ENCODE measurements around the genes NR4A1 and KRT82.

DNA sequence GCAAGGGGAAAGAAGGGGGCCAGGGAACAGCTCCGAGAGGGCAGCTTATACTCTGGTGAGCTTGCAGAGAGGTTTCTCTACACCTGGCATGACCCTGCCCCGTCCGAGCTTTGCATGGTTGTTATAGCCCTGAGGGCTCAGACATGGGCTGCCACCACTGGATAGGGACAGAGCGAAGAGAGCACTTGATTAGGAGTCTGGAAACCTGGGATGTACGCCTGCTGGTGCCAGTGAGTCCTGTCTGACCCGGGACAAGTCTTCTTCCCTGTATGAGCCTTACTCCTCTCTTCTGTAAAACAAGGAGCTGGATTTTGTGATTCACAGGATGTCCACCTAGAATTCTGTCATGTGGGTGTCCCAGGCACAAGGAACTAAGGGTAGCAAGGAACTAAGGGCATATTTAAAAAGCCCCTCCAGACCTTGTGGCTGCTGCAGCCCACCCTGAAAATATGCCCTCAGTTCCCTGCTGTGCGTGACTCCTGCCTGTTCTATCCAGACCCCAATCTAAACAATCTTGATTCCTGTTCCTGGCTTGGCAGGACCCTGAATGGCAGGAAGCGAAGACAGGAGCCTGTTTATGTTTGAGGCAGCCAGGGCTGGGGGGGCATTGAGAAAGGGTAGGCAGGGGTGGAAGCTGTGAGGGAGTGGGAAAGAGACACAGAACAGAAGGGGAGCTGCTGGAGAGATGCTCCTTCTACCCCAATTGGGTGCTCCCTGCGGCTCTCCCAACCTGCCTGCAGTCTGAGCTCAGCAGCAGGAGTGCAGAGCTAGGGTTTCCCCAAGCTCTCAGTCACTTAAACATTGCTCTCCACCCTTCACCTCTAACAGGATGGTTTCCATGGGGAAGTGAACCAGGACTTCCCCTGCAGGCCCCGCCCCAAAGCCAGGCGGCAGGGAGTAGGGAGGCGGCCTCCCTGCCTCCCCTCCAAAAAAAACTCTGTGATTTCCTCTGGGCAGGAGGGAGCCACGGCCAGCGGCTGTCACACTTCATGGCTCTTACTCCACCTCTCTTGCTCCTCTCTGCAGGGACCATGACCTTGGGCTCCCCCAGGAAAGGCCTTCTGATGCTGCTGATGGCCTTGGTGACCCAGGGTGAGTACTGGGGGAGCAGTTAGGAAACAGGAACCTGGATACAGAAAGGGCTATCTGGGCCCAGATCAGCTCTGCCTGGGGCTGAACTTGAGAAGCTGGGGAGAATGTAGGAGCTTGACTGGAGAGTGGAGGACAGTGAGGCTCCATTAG, 4.6 kb downstream of the ACVRL1 start:
- PRO-cap = unidirectional peak, minus-strand start at position 761 of the sequence

- PRO-cap = no peak
Measured at GRCh38 chr12:51972420-51972833, 20.9 kb downstream of the ACVR1B start.

- PRO-cap = no peak
Measured at GRCh38 chr12:52018655-52019567, 12.2 kb downstream of the TAMALIN start.

DNA sequence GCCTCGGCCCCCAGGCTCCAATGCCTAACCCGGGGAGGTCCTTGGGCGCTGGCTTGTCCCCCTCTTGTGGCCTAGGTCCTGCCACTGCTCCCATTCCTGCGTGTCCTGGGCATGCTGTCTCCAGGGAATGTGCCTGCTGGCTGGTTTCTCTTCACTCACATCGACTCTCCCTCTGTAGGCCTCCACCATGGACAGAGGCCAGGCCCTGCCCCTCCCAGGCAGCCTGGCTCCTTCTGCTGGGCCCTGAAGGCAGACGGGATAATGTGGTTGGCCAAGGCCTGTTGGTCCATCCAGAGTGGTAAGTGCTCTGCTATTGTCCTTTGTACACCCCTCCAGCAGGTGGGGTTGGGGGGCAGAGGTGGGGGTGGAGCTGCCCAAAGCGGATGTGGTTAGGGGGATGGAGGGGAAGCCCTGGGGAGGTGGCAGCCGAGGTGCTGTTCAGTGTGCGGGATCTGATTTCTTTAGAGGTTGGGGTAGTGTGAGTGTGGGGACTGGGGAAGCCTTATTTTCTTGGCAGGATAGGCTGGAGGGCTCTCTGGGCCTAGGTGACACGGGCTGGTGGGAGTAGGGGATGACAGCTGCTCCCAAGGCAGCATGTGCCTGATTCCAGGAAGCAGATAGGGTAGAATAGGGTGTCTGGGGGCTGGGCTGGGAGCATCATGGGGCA, 9.5 kb upstream of the NR4A1 start:
- PRO-cap = no peak

- PRO-cap = no peak
Measured at GRCh38 chr12:52045436-52046138, 5.7 kb upstream of the NR4A1 start.

DNA sequence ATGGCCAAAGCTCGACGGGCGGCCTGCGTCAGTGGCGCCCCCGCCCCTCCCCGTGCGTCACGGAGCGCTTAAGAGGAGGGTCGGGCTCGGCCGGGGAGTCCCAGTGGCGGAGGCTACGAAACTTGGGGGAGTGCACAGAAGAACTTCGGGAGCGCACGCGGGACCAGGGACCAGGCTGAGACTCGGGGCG, at the start of gene NR4A1:
TSS of gene NR4A1 (plus strand) at position 97 of the 190 bp plus-strand sequence.
- PRO-cap = bidirectional peak, plus-strand start at position 97 of the sequence, minus-strand start outside the sequence

- PRO-cap = no peak
Measured at GRCh38 chr12:52062594-52063586, 6.9 kb upstream of the ATG101 start.

- PRO-cap = no peak
Measured at GRCh38 chr12:52115748-52115978, 36.2 kb downstream of the SMIM41 start.

- PRO-cap = no peak
Measured at GRCh38 chr12:52115979-52116878, 36.7 kb downstream of the SMIM41 start.

DNA sequence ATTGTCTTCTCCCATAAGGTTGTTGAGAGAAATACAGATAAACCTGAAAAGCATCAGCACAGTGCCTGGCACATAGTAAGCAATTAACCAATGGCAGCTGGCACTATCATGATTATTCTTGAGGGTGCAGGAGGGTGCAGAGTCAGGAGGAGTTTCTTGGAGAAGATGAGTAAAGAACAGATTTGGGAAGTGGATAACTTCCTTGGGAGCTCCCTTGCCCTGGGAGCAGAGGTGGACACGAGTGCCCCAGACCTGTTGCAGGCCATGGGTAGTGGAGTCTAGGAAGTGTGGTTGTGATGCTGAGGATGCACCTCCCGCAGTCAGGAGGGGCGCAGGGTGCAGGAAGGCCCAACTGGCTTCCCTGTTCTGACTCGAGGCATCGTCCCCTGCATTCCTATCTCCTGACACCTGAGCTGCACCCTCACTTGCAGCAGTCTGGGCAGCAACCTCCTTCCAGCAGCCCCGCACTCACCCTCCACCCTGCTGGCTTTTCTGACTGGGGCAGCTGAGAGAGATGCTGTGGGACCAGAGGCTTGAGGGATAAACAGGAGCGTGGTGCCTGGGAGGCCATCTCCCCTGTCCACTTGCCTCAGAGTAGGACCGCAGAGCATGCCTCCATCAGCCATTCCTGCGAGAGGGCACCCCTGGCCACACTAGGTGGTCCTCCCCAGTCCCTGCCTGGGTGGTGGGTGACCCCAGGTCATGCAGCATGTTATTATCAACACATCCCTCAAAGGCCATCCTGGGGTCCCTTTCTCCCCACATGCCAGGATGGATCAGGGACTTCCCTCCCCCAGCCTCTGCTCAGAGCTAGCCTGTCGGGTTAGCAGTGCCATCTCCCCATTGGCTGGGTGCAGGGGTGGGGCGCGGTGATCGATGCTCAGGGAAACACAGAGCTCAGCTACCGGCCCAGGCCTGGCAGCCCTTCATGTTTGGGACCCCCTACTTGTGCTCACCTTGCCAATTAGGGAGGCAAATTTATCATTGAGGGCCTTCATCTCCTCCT, 864 bp downstream of the KRT80 start:
- PRO-cap = no peak

- PRO-cap = no peak
Measured at GRCh38 chr12:52202088-52202972, 10.5 kb upstream of the KRT80 start.

DNA sequence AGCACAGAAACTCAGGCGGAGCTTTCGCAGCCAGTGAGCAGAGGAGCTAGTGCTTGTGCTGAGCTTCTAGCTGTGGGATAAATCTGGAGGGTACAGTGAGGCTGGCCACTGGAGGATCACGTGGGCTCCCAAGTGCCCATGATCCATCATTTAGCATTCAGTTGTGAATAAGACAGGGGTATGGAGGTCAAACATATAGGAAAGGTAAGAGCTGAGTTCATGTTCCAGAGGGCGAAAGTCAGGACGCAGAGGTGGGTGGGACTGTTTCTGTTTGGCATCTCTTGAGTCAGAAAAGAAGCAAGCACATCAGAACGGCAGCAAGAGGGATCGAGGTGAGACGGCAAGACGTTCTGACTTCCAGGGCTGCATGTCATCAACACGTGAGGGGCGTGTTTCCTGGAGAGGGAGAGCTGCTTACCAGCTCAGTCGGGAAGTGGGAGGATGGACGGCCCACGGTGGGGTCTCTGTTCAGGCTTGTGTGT, 16.8 kb upstream of the KRT80 start:
- PRO-cap = no peak

GRCh38 chr12:52221837-52222595, 11.0 kb upstream of the KRT7 start:
- PRO-cap = bidirectional peak, plus-strand start at chr12:52222135, minus-strand start at chr12:52222130

DNA sequence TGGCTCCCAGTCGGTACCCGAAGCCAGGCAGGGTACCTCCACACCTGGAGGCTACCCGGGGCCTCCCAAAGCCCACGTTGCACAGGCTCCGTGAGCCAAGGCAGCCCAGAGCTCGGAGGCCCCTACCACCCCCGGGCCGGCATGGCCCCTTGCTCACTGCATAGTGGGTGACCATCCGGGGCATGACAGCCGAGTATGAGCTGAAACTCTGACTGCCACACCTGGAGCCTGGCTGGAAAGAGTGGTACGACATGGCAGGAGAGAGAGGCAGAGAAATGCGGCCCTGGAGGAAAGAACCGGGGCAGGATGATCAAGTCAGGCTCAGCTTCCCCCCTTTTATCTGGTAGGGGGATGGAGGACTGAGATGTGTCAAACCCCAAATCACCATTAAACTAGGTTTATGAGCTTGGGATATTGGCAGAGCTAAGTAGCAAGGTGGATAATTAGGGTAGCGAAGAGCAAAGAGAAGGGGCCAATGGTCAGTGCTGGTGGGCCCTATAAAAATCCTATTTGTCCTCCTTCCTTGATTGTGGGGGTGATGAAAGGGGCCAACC, at the start of gene KRT82:
TSS of gene KRT82 (minus strand) at position 311 of the 554 bp plus-strand sequence.
- PRO-cap = no peak

GRCh38 chr12:52690811-52691683, 10.8 kb upstream of the KRT1 start:
- PRO-cap = no peak

DNA sequence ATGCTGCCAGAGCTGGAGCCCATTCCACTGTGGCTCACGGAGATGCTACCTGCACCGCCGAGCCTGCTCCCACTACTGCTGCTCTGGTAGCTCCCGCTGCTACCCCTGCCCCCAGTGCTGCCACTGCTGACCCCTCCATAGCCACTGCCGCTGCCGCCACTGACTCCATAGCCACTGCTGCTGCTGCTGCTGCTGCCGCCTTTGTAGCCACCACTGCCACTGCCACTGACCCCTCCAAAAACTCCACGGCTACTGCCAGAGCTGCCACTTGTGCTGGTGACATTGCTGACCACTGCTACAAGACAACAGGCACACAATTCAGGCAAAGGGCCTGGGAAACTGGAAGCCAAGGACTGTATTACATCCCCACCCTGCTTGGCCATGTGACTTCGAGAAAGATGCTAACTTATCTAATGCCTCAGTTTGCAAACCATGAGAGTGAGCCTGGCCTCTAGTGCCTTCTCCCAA, 8.3 kb downstream of the KRT76 start:
- PRO-cap = no peak

DNA sequence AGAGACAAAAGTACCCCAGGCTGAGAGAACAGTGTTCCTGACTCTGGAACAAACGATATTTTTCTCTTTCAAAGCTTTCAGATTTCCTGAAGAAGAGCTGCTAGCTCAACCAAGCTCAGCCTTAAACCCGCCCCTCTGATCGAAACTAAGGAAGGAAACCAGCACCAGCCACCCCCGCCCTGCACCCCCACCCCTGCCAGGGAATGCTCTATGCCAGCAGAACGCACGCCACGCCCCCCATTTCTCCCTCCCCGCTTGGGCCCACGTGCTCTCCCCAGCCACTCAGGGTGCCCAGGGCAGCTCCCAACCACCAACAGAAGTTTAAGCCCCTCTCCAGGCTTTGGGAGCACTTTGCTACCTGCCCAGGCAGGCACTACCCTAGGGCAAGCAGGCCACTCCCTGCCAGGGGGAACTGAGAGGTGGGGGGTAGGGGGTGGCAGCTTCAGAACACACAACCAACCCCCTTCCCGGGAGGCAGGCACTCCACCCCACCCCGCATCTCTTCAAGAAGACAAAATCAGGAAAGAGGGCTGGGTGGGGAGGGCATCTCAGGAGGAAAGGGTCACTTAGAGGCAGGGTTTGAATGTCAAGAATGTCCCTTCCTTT, 18.9 kb upstream of the KRT78 start:
- PRO-cap = no peak

DNA sequence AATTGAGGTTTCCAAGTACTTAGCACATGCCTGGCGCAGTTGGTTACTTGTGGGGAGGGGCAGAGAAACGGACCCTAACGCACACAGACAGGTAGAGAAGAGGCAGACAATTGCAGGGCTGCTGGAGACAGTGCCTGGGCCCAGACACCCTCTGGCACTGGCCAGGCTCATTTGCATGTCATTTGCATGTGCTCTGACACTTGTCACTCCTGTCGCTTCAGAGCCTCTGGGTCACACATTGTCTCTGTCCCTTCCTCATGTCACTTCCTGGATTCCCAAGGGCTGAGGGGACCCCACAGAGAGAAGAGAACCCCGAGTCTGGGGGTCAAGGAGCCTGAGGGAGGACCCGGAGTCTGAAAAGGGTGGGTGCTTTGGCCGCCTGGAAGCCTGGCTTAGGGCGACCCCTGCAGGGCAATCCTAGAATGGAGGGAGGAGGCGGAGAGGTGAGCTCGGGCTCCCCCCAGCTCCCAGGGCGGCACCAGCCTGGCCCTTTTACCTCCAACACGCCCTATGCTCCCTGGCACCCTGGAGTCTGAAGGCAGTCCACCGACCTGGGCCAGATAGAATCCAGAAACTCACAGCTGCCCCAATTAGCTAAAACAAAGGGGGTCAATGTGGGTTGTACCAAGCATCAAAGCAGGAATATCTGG, 21.6 kb upstream of the KRT78 start:
- PRO-cap = no peak

DNA sequence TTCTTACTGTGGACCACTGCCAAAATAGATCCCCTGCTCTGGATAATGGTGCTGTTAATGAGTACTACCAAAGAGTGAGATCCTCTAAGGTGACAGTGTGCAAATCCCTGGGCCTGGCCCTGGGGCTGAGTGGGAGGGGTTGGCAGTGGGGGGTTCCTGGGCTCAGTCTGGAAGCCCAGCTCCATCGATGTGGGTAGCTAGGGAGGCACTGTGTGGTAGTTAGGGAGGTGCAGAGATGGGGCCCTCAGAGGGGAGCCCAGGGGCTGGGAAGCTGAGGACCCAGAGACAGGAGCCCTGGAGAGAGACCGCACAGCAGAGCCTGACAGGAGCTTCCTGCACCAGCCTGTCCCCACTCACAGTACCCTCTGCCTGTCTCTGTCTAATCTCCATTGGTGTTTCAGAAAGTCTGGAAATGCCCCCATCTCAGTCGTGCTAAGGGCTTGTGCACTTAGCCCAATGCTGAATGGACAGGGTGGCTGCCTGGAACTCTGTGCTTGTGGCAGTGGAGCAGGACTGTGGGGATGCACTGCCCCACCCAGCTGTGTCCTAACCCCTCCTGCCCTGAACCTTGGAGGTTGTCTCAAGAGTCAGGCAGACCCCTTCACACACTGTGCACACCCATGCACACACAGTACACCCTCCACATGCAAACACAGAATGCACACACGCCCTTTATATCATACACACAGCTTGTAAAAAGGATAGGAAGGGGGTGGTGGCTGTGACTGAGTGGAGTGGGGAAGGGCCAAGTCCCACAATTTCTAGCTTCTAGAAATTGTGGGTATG, 8.9 kb downstream of the KRT8 start:
- PRO-cap = no peak

DNA sequence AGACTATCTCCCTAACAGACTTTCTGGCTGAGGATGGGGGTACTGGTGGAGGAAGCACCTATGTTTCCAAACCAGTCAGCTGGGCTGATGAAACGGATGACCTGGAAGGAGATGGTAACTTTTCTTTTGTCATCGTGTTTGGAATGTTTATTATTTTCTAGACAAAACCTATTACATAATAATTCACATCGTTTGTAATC, 10.1 kb downstream of the EIF4B start:
- PRO-cap = no peak

Measured in ascending aorta (tissue), 1 donor.